BE2C (cell line): ENCODE data around the genes RAB11FIP3, RHOT2 and HAGHL.

- RRBS: no CpG with 5 or more reads among the region's 3 CpGs
Observed at GRCh38 chr16:119845-120283, 18.6 kb downstream of the NPRL3 start.

DNA sequence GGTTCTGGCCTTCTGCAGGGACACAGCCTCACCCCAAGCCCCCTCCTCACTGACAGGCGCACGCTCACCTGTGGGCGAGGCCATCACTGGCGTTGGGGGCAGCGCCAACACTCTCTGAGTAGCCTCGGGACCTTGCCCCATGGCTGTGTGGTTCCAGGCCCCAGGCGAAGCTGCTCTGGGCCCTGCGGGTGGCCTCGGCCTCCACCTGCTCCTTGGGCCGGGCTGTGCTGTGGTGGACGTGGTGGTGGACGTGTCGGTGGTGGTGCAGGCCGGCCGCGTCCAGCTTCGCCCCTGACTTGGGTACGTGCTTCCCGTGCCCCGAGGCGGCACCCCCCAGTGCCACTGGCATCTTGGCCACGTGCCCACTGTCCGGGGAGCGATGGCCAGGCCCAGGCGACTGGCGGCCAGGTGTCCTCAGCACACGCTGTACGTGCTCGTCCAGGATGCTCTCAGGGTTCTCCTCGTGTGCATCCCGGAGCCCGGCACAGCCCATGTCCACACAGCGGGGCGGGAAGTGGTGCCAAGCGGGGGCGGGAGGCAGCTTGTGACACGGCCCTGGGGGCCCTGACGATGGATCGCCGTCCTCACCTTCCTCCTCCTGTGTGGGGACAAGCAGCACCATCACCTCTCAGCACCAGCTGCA is 14.8 kb downstream of the PDIA2 start:
- RRBS: 83% methylated on average over 11 of the region's 40 CpGs

DNA sequence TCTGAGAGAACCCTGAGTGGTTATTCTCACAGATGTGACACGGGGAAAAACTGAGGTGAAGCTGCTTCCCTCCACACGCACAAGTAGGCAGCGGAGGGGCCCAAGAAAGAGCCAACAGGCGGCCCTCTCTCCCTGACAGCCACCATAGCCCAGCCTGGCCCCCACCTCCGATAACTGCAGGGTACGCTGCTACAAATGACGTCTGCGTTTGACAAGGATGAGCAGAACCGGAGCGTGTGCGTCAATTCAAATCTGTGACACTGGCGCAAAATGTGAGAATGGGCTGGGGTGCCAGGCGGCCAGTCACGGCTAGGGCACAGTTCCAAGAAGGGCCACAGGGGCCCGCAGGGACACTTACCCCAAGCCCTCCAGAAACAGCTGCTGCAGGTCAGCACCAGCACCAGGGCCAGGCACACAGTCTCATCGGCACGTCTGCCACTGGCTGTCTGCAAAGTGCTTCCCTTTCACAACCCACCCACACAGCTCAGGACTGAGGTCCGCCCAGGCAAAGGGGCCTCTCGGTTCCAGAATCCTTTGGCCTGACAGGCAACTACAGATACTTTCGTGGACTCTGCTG is 14.5 kb downstream of the AXIN1 start:
- RRBS: no CpG with 5 or more reads among the region's 20 CpGs

DNA sequence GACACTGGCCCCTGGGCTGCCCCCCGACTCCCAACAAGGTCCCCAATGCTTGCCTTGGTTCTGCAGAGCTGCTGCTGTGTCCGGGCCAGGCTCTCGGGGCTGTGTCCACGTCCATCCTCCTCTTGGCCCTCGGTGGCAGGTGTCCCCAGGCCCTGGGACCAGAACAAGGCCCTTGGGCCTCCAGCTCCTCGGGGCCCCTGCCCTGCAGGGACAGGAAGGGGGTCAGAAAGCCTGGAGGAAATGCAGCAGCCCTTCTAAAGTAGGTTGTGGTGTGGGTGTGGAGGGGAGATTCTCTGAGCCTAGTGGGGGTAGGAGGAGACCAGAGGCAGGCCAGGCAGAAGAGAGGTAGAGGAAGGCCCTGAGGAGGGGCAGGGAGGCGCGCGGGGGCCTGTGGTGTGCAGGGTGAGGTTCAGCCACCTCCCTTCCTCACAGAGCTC is 2.5 kb upstream of the AXIN1 start:
- RRBS: no CpG with 5 or more reads among the region's 9 CpGs

DNA sequence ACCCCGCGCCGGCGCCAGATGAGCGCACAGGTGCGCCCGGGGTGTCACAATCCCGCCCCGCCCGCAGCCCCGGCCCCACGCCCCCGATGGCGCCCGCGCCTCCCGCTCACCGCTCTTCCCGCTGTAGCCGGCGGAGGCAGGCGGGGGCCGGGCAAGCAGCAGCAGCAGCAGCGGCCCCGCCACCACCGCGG is 292 bp downstream of the PGAP6 start:
- RRBS: under 1% methylated on average over 15 of the region's 27 CpGs

DNA sequence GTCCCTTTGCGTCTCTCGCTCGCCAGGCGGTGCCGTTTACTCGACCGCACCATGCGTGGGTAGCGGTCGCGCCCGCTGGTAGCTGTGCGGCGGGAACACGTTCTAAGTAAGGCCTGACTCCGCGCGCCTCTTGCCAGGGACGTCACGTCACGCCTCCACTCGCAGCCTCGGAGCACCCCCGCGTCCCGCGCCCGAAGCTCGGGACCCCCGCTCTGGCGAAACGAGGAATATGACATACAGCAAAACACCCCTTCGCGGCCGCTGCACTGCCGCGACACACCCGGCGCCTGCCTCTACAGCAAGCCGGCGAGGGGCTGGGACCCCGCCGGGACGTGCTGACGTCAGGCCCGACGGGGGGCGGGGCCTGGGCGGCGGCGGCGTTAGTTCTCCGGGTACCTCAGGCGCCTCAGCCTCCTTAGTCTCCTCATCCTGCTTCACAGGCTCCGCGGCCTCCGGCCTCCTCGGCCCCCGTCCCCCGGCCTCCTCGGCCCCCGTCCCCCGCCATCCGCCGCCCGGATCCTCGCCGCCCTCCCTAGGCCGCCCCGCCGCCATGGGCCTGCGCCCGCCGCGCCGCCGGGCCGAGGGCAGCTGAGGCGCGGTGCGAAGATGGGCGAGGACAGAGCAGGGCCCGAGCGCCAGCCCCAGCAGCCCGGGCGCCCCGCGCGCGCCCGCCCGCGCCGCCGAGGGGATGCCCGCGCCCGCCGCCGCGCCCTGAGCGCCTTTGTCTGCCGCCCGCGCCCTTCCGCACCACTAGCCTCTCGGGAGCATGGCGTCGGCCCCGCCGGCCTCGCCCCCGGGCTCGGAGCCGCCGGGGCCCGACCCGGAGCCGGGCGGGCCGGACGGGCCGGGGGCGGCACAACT is at the start of gene RAB11FIP3:
TSS of gene RAB11FIP3 (plus strand) at position 409 of the 861 bp plus-strand sequence.
- RRBS: under 1% methylated on average over 40 of the region's 124 CpGs

- RRBS: 62% methylated on average over 7 of the region's 12 CpGs
Observed at GRCh38 chr16:497329-497693, 30.2 kb upstream of the CAPN15 start.

DNA sequence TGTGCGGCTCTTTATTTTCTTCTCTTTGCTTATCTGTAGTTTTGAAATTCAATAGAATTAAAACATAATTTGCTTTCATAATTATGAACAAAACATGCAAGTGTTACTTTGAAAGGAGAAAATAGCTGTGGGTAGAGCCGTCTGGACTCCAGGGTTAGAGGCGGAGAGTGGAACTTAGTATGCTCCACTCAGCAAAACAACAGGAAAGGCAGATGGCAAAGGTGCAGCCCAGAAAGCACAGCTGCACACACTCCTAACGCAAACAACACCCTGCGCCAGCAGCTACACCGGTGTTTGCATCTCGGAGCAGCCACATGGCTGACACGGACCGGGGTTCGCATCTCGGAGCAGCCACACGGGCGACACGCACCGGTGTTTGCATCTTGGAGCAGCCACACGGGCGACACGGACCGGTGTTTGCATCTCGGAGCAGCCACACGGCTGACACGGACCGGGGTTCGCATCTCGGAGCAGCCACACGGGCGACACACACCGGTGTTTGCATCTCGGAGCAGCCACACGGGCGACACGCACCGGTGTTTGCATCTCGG is 12.3 kb upstream of the CAPN15 start:
- RRBS: no CpG with 5 or more reads among the region's 34 CpGs

- RRBS: 97% methylated on average over 6 of the region's 62 CpGs
Observed at GRCh38 chr16:537742-538818, 10.6 kb downstream of the CAPN15 start.

DNA sequence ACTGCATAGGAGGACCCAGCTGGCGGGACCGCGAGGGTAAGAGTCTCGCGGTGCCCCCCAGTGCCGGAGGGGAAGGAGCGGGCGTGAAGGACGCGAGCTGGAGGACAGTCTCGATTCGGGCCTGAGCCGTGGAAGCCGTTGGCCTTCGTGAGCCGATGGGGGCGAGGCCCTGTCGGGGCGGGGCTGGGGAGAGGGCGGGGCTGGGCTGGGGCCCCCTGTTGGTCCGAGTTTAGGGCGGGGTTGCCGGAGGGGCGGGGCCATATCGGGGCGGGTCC is 742 bp upstream of the METTL26 start:
- RRBS: 1% methylated on average over 4 of the region's 26 CpGs

DNA sequence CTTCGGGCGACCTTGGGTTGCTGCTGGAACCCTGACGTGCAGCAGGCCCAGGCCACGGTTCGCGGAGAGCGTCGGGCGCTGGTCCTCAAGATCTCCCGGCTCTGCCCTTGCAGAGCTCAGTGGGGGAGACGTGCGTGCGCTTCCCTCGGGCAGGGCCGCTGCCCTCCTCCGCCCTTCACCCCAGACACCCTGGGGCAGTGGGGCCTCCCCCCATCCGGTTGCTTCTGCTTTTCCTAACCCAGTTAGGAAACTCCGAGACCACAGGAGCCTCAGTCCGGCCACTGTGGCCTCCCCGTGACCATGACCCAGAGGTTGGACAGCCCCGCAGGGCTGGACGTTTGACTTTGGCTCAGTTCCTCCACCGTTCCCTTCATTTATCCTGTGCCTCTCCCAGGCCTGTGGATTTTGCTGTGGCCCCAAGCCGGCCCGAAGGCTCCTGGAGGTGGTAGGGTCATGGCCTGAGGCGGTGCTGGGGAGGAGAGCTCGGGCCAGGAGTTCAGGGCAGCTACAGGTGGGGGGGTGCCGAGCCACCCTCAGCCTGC is 973 bp downstream of the MCRIP2 start:
- RRBS: 25% methylated on average over 1 of the region's 28 CpGs

- RRBS: 9% methylated on average over 43 of the region's 120 CpGs
Observed at GRCh38 chr16:667524-668849, at the start of gene RHOT2. TSS of gene RHOT2 (plus strand) at chr16:668132.

- RRBS: 5% methylated on average over 2 of the region's 37 CpGs
Observed at GRCh38 chr16:674348-675396, 799 bp upstream of the RHBDL1 start.

GRCh38 chr16:692866-693253 is 2.7 kb upstream of the WDR24 start:
- RRBS: no CpG with 5 or more reads among the region's 6 CpGs

- RRBS: no CpG with 5 or more reads among the region's 6 CpGs
Observed at GRCh38 chr16:718842-719413, 2.0 kb upstream of the ANTKMT start.

GRCh38 chr16:726658-727447 is at the start of gene HAGHL:
TSS of gene HAGHL (plus strand) at chr16:727106.
- RRBS: 2% methylated on average over 48 of the region's 94 CpGs

DNA sequence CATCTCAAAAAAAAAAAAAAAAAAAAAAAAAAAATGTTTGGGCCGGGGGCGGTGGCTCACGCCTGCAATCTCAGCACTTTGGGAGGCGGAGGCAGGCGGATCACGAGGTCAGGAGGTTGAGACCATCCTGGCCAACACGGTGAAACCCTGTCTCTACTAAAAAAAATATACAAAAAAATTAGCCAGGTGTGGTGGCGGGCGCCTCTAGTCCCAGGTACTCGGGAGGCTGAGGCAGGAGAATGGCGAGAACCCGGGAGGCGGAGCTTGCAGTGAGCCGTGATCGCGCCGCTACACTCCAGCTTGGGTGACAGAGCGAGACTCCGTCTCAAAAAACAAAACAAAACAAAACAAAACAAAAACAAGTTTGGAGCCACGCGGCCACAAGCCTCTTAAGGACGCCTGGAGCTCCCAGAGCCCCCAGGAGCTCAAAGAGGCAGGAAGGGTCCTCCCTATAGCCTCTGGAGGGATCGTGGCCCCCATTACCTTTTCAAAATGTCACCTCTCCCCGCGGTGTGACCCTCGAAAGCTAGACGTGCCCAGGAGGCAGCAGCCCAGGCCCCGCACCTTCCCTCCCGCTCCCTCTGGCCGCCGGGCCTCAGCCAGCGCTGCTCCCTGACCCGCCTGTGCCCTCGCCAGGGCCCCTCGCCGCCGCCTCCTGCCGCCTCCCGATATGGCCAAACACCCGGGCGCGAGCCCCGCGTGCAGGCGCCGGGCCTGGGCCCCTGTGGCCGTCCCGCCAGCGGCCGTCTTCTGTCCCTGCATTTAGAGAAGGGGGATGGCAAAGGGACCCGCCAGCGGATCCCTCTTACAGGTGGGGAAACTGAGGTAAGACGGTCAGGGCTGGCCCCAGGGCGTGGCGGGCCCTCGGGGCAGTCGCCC is 6.5 kb upstream of the GNG13 start:
- RRBS: 1% methylated on average over 7 of the region's 57 CpGs

DNA sequence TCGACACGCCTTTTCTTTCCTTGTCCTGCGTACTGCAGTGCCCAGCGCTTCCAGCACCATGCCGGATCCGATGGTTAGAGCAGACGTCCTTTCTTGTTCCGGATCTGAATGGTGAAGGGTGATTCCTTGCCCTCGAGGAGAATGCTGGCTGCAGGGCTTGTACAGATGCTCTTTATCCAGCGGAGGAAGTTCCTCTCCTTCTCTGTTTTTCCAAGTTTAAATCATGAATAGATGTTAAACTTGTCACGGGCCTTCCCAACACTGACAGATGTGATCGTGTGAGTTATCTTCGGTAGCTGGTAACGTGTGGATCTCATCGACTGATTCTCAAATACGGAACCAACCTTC is 61.2 kb upstream of the GNG13 start:
- RRBS: no CpG with 5 or more reads among the region's 16 CpGs

GRCh38 chr16:870948-871572 is 70.5 kb upstream of the GNG13 start:
- RRBS: no CpG with 5 or more reads among the region's 26 CpGs

GRCh38 chr16:973366-973746 is 2.6 kb upstream of the LMF1 start:
- RRBS: 33% methylated on average over 4 of the region's 17 CpGs